Measurements from ENCODE around the genes ACTRT3, PRKCI, SKIL and SLC7A14.

DNA sequence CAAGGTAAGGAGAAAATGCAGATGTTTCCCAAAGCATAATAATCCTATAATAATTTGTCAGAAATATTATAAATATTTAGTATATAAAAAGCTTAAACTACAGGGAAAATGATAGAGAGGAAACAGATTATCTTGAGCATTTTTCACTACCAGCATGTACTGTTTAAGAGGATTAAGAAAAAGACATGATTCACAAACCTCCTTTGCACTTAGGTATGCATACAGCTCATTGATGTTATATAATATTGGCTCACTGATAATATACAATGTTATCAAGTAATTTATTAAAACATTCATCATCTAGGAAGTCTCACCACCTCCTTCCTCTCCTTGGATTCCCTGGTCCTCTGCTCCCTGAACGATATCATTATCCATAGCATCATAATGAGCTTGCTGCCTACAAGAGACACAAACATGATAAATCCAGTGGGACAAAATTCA, 66.8 kb downstream of the GOLIM4 start:
- PRO-cap, 2 experiments = no peak in any of the 2 experiments
- RAMPAGE, long total RNA, 4 experiments = no peak in any of the 4 experiments

GRCh38 chr3:168165409-168165947, 69.8 kb upstream of the GOLIM4 start:
- PRO-cap, 2 experiments = no peak in any of the 2 experiments
- RAMPAGE, long total RNA, 4 experiments = no peak in any of the 4 experiments

- PRO-cap, 2 experiments = no peak in any of the 2 experiments
- RAMPAGE, long total RNA, 4 experiments = no peak in any of the 4 experiments
Measured at GRCh38 chr3:168249196-168249418, 153.4 kb upstream of the GOLIM4 start.

DNA sequence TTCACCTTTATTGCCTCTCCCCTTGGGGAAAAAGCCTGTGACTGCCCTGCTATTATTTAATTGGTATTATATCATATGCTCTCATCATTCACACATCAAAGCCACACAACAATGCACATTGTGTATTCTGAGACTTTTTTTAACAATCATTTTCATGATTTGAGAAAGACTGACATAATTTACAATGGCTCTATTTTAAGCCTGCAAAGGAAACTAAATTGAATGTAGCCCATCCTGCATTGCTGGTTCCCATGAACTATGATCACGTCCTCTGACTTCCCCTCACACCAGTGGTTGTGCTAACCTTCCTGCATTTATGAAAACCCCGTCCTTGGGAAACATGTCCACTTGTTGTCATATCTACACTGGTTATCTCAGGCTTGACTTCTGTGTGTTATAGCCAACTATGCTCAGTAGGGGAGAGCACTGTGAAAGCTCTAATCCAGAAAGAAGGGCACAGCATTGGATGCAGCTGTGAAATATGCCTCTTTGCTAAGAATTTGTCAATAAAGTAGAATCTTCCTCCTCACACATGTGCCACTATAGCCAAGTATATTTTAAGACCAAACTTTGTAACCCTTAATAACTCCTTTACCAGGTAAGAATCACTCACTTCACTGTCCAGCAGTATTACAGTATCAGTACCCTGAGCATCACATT, 546.2 kb downstream of the MECOM start:
- PRO-cap, 2 experiments = no peak in any of the 2 experiments
- RAMPAGE, long total RNA, 4 experiments = no peak in any of the 4 experiments

GRCh38 chr3:169243008-169243543, 420.4 kb downstream of the MECOM start:
- PRO-cap, 2 experiments = no peak in any of the 2 experiments
- RAMPAGE, long total RNA, 4 experiments = no peak in any of the 4 experiments

DNA sequence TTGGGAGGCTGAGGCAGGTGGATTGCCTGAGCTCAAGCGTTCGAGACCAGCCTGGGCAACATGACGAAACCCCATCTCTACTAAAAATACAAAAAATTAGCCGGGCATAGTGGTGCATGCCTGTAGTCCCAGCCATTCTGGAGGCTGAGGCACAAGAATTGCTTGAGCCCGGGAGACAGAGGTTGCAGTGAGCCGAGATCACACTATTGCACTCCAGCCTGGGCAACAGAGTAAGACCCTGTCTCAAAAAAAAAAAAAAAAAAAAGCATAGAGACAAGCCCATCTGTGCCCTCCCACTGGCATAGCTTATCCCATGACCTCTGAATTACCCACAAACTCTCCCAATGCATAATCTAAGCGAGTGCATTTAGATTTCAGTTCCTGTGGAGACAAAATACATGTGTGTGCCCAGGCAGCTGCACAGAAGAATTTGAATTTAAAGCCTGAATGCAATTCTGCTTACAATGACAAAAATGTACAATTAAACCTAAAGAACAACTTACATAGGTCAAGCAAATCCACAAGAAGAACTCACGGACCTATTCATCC, 278.6 kb downstream of the MECOM start:
- PRO-cap, 2 experiments = no peak in any of the 2 experiments
- RAMPAGE, long total RNA, 4 experiments = no peak in any of the 4 experiments

GRCh38 chr3:169623889-169624720, 39.4 kb downstream of the MECOM start:
- PRO-cap, 2 experiments = no peak in any of the 2 experiments
- RAMPAGE, long total RNA, 4 experiments = start-site peak on the minus strand in 1 of 4 experiments, at chr3:169624195-169624299 at its widest, 11 reads per replicate

- PRO-cap, 2 experiments = no peak in any of the 2 experiments
- RAMPAGE, long total RNA, 4 experiments = no peak in any of the 4 experiments
Measured at GRCh38 chr3:169629912-169630280, 33.6 kb downstream of the MECOM start.

GRCh38 chr3:169760319-169761033, 8.9 kb downstream of the ACTRT3 start:
- PRO-cap, 2 experiments = no peak in any of the 2 experiments
- RAMPAGE, long total RNA, 4 experiments = no peak in any of the 4 experiments

DNA sequence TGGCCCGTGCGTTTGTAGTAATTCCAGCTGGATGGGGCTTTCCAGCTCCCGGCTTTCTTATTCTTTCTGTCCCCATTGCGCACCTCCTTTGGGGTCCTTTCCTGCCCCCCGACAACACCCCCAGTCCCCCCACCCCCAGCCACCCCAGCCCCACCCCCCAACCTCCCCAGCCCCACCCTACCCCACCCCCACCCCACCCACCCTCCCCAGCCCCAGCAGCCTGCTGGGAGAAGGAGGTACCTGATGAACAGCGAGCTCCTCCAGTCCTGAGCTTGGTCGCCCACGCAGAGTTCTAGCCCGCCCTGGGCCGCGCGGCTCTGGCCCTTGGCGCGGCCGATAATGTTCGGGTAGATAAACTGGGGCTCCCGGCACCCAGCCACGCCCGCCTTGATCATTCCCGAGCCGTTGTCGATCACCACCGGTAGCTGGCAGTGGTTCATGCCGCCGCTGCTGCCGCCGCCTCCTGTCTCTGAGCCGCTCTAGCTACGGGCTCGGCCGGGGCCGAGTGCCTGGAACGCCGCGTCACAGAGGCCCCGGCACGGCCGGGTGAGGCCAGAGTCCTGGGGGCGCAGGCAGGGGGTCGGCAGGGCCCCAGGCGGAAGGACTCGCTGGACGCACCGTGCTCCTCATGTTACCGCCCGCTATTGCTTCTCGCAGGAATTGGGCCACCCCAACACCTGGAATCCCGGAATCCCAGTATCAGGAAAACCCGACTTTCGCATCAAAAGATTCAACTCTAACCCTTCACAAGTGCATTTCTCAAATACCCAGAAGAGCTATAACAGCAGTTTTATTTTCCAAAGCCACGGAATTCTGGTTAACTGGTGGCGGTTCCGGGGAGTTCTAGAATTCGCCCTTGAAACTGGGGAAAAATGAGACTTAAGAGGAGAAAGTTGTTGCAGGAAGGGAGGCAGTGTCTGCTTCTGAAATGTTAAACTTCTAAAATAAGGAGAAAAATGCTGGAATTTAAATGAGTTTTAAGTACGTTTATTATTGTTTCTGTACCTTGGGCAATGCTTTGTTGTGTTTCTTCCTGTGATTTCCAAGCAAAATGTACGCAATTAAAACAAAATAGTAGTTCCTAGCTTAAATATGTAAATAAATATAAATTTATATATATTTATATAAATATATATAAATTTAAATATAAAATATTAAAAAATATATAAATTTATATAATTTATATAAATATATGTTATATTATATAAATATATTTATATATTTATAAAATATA, at the start of gene ACTRT3:
ACTRT3 (minus strand) TSS at position 481 of the 1,234 bp plus-strand sequence.
- PRO-cap, 2 experiments = peak in 1 of 2 experiments; most common plus-strand start position 209 of the sequence (in 1); most common minus-strand start position 471 of the sequence (in 1)
- RAMPAGE, long total RNA, 4 experiments = start-site peak on the plus strand in 1 of 4 experiments, centred at position 315 of the sequence, 11 reads per replicate; start-site peak on the minus strand in 2 of 4 experiments, centred at positions 553 to 754 of the sequence, 6 to 18 reads per replicate

GRCh38 chr3:169966923-169967754, 532 bp downstream of the SEC62 start:
- PRO-cap, 2 experiments = peak in 2 of 2 experiments; most common plus-strand start chr3:169967282 (in 2); most common minus-strand start chr3:169967175 (in 1)
- RAMPAGE, long total RNA, 4 experiments = no peak in any of the 4 experiments

- PRO-cap, 2 experiments = peak in 2 of 2 experiments; most common plus-strand start chr3:170222436 (in 1)
- RAMPAGE, long total RNA, 4 experiments = start-site peak on the plus strand in 1 of 4 experiments, at chr3:170222502-170222531 at its widest, 41 reads per replicate
Measured at GRCh38 chr3:170221763-170222636, at the start of gene PRKCI. TSS of gene PRKCI (plus strand) at chr3:170222424.

GRCh38 chr3:170278550-170279338, 56.5 kb downstream of the PRKCI start:
- PRO-cap, 2 experiments = no peak in any of the 2 experiments
- RAMPAGE, long total RNA, 4 experiments = no peak in any of the 4 experiments

DNA sequence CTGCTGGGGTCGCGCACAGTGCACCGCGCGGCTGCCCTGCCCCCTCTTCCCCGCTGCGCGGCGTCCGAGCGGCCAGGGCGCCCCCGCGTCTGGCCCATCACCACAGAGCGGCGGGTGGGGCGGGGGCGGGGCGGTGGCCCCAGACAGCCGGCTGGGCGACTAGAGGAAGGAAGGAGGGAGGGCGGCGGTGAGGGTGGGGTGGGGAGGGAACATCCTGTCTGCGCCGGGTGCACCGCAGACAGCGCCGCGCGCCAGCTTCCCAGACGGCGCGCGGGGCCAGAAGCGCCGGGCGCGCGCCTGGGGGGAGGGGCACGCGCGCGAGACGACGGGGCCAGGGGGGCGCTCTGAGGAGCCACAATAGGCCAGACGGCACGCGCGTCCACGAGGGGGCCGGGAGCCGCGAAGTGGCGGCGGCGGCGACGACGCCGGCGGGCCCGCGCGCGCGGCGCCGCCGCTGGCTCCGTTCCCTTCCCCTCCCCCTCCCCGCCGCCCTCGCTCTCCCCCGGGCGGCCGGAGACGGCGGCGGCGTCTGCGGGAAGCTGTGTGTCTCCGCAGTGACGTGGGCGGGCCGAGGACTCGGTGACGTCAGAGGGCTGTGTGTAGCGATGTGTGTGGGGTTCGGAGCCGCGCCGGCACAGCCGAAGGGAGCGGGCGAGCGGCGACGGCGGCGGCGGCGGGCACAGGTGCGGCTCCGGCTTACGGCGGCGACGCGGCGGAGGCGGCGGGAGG, at the start of gene SKIL:
SKIL (plus strand) TSS at position 635 of the 729 bp plus-strand sequence.
- PRO-cap, 2 experiments = peak in 2 of 2 experiments; most common plus-strand start position 262 of the sequence (in 2); most common minus-strand start position 91 of the sequence (in 2)
- RAMPAGE, long total RNA, 4 experiments = start-site peak on the plus strand in 2 of 4 experiments, centred at positions 472 to 609 of the sequence, 17 to 401 reads per replicate

- PRO-cap, 2 experiments = no peak in any of the 2 experiments
- RAMPAGE, long total RNA, 4 experiments = no peak in any of the 4 experiments
Measured at GRCh38 chr3:170359139-170360061, 1.9 kb downstream of the SKIL start.

DNA sequence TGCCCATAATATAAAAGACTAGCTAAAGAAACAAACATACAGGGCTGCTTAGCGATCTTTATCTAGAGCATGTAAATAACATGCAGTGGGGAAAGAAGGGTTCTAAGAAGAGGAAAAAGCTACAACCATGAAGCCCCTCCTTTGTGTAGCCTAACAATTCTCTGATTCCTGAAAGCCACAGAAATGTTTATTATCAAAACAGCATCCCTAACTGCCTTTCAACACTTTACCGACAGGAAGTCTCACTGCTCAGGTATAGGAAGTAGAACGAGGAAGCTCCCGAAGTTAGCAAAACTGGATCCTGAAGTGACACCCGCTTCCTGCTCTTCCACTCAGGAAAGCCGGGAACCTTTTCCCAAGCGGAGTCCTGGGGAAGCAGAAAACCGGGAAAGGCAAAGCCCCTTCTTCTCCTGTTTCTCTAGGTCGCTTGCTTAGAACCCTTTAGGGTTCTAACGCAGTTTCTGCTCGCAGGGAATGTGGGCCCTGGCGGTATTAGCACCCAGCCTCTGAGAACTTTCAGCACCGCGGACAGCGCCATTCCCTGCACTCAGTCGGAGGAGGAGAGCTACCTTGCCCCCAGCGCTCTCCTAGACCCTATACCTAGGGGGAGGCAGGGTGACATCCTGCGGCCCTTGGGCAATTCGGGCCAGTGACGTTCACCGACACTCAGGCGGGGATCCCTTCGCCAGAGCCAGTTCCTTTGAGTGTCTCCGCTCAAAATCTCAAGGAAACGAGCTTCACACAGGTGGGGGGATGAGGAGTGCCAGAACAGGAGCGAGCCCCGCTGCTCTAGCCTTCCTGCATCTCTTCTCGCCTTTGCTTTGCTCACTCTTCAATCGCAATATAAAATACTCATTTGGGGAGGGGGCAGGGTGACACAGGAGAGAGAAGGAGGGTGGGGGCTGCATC, 1.4 kb downstream of the SLC7A14 start:
- PRO-cap, 2 experiments = no peak in any of the 2 experiments
- RAMPAGE, long total RNA, 4 experiments = no peak in any of the 4 experiments

DNA sequence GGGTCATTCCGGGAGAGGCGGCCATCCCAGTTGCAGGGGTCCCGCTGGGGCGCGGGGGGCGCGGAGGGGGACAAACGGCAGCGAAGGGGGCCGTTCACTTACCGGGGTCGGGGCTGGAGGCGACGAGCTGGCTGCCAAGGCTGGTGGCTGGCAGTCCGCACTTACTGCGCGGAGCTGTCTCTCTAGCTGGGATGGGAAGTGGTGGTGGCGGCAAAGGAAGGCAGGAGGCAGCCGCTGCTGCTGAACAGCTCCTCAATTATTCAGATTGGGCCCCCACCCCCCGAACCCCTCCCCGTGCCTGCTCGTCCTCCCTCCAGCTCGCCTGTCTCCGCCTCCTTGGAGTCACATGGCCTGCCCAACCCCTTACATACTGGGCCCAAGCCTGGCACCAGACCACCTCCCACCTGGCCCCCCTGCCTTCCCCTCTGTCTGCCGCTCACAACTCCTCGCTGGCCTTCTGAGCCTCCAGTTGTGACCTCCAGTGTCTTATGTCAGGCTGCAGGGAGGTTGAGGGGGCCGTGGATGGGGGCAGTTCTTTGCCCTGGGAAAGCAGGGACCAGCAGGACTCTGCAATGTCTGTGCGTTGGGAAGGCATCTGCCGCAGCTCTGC, at the start of gene SLC7A14:
SLC7A14 (minus strand) TSS at position 267 of the 610 bp plus-strand sequence.
- PRO-cap, 2 experiments = no peak in any of the 2 experiments
- RAMPAGE, long total RNA, 4 experiments = no peak in any of the 4 experiments

DNA sequence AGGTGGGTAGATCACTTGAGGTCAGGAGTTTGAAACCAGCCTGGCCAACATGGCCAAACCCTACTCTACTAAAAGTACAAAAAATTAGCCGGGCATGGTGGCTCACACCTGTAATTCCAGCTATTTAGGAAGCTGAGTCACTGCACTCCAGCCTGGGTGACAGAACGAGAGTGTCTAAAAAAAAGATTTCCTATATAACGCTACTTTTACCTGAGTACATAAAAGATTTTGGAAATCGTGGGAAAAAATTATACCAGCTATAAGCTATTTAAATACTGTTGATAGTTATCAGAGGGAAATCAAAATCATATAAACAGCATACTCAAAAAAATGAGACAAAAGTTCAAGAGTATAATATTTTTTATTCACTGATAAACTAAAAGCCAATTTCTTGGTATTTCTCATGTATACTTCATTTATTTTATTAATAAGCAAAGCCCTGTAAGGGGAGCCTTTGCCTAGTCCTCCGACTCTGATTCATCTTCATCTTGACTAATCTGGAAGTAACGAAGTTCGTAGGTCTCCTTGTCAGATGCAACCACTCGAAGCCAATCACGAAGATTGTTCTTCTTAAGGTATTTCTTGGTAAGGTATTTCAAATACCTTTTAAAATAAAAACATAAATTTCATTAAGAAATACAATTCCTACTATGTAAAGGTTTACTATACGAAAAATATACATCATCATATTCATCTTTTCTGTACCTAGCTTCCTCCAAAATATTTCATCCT, 3.9 kb downstream of the RPL22L1 start:
- PRO-cap, 2 experiments = no peak in any of the 2 experiments
- RAMPAGE, long total RNA, 4 experiments = no peak in any of the 4 experiments

DNA sequence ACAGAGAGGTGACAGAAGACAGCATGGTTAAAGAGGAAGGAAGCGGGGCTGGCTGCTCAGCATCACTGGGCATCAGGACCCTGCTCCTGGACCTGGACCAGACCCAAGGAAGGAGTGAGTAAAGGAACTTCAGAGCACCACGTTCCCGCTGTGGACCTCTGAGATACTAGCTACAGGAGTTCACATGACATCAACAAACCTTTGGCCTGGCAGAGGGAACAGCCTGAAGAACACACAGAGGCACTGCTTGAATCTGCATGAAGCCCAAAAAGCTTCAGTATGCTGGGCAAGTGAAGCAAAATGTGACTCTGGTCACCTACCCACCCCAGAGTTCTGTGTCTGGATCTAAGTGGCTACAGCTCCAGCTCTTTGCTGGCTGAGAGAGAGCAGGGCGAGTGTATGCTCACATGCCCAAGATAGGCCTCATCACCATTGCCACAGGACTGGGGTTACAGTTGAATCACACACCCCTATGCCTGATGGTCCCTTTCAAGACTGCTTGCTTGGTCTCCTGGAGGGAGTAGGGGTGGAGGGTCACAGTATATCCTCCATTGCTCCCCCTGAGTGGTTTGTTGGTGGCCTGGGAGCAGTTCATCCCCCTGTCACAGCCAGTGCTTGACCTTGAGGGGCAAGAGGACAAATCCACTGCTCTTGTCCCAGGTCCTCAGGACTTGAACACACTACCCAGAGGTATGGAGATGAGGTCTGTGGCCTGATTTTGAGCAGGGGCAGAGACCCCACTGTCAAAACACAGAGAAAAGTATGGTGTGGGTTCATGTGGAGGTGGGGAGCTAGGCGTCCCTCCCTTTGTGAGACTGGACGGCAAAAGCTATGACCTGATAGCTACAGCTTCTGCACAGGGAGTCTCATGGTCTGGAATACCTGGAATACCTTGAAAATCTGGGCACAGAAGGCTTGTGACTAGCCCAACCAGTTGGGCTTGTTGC, 37.9 kb downstream of the SLC2A2 start:
- PRO-cap, 2 experiments = no peak in any of the 2 experiments
- RAMPAGE, long total RNA, 4 experiments = no peak in any of the 4 experiments

GRCh38 chr3:171013669-171014363, 12.7 kb downstream of the SLC2A2 start:
- PRO-cap, 2 experiments = no peak in any of the 2 experiments
- RAMPAGE, long total RNA, 4 experiments = no peak in any of the 4 experiments

All from upper lobe of left lung (tissue), 5 donors.